Measurements from ENCODE around the genes SMIM22 and PPL.

GRCh38 chr16:4433233-4434522 lies 8.0 kb downstream of the DNAJA3 start:
- PRO-cap: no peak

GRCh38 chr16:4484960-4485511 lies 8.8 kb downstream of the HMOX2 start:
- PRO-cap: no peak

DNA sequence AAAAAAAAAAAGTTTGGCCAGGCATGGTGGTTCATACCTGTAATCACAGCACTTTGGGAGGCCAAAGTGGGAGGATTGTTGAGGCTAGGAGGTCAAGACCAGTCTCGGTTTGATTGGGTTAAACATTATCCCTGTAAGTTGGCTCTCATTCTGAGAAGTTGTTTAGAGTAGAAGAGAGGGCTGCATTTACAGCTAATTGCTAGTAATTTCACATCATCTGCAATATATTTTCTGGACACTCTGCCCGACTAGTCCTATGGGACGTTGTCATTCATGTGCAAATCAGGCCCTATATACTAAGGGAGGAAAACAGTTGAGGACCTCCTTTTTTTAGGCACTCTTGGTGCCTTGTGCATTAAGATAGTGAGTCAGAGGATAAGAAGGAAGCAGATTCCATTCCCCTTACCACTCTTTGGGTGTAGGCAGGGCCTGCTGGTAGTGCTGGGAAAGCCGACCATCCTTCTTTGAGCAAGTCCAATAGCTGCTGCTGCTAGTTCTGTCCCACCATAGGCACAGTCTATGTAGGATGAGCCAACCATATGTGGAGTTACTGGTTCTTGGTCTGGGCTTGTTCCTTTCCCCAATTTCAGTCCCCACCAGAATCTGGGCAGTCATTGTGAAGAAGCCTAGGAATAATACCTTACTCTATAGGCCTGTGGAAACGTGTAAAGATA lies 18.8 kb downstream of the HMOX2 start:
- PRO-cap: no peak

DNA sequence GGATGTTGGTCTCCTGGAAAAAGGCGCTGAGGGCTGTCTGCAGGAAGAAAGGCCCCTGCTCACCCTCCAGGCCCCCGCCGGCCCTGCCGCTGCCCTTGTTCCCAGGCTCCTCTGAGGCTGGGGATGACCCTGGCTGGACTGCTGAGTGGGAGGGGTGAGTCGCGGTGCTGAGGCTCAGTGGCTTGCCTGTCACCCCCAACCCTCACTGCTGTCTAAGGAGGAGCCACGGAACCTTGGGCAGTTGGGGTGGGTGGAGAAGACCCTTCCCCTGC lies 4.2 kb downstream of the UBALD1 start:
- PRO-cap: no peak

GRCh38 chr16:4626092-4626671 lies 1.6 kb downstream of the MGRN1 start:
- PRO-cap: no peak

DNA sequence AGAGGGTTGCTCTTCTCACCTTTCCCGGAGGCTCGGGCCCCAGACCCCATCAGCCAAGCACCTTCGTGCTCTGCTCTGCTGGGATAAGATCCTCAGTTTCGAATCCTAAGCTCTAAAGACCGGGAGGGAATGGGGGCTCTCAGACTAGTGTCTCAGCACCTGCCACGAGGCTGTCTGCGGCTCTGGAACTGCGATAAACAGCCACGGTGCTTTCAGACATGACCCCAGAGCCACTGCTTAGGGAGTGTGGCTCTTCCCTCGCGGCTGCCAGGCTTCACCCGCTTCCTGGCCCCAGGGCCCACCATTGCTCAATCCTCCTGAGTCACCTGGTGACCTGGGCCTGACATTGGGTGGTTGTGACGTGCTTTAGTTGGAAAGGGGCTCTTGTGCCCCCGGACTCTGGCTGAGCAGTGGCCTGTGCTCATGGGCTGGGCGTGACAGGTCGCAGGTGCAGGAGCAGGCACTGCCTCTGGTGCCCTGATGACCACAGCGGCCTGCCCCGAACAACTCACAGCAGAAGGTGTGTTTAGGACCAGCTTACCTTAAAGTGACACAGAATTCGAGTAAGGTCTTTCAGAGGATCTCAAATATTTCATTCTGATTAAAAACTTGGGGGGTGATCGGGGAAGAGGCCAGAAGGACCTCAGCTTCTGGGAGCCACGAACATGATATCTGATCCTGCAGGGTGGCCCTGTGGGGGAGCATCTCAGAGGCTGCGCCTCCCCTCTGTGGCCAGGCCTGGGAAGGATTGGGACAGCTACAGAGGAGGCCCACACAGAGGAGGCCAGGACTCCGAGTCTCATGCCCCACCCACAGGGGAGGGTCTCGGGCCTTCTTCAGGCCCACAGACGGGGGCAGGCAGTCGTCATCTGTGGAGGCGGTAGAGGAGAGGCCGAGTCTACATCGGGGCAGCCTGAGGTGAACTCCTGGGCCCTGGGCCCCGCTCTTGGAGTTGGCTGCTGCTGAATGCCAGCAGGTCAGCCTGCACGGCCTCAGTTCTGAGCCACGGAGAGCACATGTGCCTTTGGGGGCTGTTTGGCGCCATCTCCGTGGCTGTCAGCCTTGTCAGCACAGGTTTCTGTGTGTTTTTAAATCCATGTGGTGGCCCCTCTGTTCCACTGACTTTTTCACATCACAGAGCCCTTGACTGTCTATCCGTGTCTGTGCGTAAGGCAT lies 8.4 kb upstream of the NUDT16L1 start:
- PRO-cap: no peak

DNA sequence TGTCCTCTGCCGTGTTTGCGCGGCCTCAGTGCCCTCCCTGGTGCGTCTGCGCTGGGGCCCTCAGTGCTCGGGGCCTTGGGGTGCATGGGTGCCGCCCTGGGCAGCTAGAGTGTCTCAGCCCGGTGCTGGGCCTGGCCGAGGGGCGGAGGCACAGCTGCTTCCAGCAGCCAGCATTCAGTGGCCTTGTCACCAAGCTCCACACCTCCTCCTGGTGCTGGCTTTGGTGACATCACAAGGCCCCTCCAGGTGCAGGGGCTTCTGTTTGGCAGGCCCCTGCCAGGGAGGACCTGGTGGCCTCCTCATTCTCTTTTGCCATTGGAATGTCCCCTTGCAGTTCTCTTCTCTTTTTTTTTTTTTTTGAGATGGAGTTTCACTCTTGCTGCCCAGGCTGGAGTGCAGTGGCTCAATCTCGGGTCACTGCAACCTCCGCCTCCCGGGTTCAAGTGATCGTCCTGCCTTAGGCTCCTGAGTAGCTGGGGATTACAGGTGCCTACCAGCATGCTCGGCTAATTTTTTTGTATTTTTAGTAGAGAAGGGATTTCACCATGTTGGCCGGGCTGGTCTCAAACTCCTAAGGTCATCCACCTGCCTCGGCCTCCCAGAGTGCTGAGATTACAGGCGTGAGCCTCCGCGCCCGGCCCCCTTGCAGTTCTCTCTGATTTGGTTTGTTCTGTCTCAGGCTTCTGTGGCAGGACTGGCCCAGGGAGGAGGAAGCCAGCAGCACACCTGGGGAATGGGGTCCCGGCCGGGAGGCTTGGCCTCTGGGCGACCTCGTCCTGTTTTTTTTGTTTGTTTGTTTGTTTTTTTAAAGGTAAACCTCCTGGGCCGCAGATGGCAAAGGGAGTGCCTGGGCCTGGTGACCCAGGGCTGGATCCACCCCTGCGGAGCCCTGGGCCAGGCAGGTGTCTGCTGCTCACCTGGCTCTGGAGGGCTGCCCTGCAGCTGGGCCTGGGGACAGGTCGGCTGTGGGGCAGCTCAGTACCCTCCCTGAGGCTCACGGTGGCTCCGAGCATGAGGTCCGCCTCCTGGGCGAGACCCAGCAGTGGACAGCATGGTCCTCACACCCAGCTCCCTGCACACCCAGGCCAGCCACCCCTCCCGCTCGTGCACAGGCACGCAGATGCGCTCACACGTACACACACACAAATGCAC lies 3.6 kb upstream of the NUDT16L1 start:
- PRO-cap: no peak

DNA sequence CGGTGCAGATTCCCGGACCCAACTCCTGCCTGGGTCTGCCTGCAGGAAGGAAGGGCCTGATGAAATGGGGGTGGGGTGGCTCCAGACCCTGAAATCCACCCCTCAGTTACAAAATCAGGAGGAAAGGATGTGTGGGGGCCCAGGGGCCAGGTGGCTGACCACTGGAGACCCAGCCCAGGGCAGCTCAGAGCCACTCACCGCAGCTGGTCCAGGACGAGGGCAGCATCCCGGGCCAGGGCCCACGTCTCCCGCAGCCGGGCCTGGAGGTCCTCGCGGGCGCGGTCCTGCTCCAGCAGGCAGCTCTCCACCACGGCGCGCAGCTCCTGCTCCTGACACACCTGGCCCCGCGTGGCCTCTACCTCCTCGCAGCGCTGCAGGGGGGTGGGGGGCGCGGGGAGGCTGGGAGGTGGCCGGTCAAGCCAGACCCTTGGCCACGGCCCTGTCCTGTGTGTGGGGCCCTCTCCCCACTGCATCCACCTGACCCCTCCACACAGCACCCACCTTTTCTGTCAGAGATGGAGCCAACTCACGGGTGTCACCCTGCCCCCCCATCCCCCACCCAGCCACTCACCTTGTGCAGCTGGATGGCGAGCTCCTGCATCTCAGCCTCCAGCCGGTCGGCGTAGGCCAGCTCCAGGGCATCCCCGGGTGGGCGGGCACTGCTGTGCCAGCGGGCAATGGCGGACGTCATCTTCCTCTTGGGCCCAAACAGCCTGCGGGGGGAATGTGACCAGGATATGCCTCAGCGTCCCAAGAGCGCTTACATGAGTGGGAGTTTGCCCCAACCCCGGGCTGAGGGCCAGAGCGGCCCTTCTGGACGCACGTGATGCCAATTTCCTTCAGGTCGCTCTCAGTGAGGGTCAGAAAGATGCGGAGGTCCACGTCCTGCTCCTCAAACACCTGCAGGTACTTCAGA lies 5.1 kb downstream of the NUDT16L1 start:
- PRO-cap: no peak

GRCh38 chr16:4795007-4795531 lies at the start of gene SMIM22:
SMIM22 (plus strand) TSS chr16:4795369.
- PRO-cap: bidirectional peak, plus-strand start at chr16:4795369, minus-strand start at chr16:4795269

- PRO-cap: no peak
Measured at GRCh38 chr16:4882764-4883727, 35.8 kb downstream of the UBN1 start.

DNA sequence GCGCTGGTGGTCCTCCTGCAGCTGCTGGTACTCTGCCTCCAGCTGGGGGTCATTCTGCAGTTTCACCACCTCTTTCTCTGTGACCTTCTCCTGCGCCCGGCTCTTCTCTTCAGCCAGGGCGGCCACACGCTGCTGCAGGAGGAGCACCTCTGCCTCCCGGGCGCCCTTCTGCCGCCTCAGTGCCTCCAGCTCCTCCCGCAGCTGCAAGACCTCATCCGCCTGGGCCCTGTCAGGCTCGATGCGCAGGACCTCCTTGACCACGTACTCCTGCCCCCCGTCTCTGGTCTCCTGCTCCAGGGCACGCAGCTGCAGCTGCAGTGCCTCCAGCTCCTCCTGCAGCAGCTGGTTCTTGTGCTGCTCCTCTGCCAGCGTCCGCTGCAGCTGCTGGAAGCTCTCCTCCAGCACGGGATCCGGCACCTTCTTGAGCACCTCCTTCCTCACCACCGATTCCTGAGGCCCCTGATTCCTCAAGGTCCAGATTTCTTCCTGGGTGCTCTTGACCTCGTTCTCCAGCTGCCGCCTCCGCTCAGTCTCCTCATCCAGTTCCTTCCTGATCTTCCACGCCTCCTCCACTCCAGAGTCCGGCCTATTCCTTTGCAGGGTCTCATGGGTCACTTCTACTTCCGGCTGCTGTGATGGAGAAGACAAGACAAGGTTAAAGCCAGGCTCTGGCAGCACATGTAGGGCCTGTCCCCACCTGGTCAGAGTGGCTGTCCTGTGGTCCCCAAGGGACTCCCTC lies 38.3 kb downstream of the UBN1 start:
- PRO-cap: no peak

GRCh38 chr16:4935984-4936903 lies 704 bp downstream of the PPL start:
- PRO-cap: bidirectional peak, plus-strand start at chr16:4936483, minus-strand start at chr16:4936357

- PRO-cap: bidirectional peak, plus-strand start at chr16:4937368, minus-strand start at chr16:4937132
Measured at GRCh38 chr16:4936914-4937518, at the start of gene PPL. PPL (minus strand) TSS chr16:4937148.

DNA sequence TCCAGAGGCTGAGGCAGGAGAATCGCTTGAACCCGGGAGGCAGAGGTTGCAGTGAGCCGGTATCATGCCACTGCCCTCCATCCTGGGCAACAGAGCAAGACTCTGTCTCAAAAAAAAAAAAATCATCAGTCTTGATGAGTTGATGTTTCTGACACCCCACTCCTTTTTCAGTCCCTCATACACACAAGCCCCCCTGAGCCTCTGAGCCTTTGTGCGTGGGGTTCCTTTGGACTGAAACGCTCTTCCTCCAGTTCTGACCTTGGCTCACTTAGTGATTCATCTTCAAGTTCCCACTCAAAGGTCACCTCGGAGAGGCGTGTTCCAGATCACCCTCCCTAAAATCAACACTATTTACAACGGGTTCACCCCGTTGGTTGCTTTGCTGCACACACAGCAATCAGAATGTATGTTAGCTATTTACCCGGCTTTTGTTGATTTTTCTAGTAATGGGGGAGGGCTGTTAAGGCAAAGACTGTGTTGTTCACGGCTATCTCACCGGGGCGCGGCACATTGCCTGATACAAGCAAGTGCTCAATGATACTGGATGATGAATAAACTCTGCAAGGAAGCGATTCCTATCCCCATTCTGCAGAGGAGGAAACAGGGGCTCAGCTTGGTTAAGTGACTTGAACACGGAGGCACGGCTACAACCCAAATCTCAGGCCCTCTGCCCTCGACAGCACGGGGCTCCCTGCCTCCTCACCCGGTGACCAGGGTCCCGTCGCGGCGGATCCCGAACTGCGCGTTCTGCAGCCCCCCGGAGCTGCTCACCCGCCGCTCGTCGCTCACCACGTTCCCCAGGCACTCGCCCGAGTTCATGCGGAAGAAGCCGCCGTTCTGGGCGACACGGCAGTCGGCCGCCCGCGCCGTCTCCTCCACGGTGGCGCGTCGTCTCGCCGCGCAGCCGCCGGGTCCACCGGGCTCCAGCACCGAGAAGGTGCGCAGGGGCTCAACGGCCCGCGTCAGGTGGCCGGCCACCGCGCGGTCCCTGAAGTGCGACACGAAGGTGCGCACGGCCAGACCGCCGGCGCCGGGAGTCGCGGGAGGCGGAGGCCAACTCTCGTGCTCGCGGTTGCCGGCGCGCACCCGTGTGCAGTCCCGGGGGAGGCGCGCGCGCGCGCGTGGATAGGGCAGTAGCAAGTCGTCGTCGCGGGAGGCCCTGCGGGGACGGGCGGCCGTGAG lies 774 bp downstream of the NAGPA start:
- PRO-cap: bidirectional peak, plus-strand start at position 490 of the sequence, minus-strand start at position 270 of the sequence; bidirectional peak, plus-strand start at position 1,139 of the sequence, minus-strand start at position 872 of the sequence

DNA sequence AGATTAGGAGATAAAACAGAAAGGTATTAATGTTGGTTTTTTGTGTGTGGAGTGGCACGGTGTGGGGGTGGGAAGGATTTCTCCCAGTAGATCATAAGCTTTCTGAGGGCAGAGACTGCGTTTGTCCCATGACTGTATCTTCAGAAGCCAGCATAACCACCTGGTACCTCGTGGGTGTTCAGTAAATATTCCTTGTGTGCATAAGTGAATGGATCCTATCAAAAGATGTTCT lies 237.9 kb upstream of the EEF2KMT start:
- PRO-cap: unidirectional peak, minus-strand start at position 162 of the sequence

- PRO-cap: no peak
Measured at GRCh38 chr16:7675535-7675871, 914.8 kb downstream of the TMEM114 start.

DNA sequence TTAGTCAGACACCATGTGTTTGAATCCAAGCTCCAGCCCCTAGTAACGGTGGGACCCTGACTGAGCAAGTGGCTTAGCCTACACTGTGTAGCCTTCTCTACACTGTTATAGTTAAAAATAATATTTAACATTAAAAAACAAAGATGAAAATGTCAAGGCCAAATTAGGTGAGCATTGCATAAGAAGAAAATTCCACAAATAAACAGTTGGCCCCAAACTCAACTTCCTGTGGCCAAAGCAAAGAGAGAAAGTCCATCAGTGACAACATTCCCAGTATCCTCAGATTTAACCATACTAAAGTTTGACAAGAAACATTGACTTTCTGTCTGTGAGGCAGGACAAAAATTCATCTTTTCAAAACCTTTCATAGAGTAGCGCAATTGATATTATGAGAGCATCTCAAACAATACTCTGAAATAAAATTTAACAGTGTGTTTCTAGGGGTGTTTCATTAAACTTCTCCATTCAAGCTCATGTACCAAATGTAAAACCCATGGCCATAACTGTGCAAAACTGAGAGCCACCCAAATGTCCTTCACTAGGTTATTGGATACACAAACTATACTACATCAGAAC lies 38.9 kb downstream of the TMEM114 start:
- PRO-cap: no peak

- PRO-cap: no peak
Measured at GRCh38 chr16:8582098-8582502, 8.2 kb downstream of the TMEM114 start.

- PRO-cap: no peak
Measured at GRCh38 chr16:8681022-8681652, 6.7 kb downstream of the ABAT start.

DNA sequence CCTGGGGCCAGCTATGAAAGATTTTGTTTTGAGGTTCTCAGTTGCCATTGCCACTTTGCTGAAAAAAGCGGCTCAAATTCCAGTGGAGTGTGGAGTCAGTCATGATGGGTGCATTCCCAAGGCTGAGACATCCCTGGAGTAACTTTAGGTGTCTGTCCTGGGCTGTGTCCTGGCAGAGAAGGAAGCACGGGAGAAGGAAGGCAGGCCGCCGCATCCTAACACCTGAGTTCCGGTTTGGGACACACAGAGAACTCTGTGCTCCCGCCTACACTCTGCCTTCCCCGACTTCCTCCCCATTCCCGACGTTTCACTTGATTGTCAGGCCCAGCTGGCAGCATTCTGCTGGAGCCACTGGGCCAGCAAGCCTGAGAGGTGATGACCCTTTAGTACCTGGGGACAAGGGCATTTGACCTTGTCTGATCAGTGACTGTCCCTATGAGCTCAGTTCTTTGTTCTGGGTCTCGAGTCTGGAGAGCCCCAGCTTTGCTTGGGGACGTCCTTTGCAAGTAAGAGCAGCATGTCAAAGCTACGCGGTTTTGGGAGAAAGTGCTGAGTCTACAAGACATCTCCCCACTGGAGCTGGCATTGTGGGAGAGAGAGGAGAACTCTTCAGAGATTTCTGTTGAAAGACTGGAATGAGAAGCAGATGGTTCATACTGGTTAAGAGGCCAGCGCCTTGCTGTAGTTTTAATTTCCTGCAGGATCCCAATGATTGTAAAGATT lies 20.4 kb downstream of the ABAT start:
- PRO-cap: unidirectional peak, plus-strand start at position 194 of the sequence